LNCaP clone FGC (cell line): ENCODE results near the genes CBFA2T2, CHMP4B and MAP1LC3A.

- RRBS, 2 experiments = no CpG with 5 or more reads among the region's 17 CpGs
Observed at GRCh38 chr20:32980263-32981081, 23.8 kb downstream of the SUN5 start.

DNA sequence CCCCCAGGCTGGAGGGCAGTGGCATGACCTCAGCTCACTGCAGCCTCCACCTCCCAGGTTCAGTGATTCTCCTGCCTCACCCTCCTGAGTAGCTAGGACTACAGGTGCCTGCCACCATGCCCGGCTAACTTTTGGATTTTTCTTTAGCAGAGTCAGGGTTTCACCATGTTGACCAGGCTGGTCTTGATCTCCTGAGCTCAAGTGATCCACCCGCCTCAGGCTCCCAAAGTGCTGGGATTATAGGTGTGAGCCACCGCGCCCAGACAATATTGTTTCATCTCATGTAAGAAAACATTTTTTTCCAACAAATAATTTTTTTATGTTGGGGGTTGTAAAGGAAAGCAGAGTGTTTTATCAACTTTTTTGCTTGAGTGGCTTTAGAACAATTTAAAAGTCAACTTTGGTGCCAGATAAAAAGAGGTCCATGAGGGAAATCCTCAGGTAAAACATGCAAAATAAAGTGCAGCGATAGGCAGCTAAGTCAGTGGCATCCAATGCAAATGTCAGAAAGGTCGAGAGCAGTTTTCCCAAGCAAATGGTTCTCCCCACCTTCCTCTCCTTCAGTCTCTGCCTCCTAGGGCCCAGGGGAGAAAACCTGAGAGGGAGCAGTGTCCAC lies 43.1 kb downstream of the CDK5RAP1 start:
- RRBS, 2 experiments = no CpG with 5 or more reads among the region's 6 CpGs

DNA sequence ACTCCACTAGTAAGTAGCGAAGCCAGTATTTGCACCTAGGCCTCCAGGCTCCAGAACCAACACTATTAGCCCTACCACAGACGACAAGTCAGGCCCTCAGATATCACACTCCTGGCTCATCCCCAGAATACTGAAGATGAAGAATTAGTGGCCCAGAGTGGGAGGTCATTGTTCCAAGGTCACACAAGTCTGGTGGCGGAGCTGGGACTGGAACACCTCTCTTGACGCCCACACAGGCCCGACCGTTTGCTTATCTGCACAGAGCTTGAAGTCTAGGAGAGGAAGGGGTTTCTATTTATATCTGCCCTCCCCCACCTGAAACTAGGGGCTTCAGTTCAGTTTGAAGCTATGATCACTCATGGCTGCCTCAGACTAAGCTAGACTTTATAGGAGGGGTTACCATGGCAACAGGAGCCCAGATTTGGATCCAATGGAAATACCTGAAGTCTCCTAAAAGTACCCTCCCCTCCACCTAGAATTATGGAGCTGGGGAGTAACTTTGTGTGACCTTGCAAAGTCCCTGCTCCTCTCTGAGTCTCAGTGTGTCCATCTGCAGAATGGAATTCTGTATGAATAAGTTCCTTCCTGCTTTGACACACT lies 2.2 kb downstream of the SNTA1 start:
- RRBS, 2 experiments = no CpG with 5 or more reads among the region's 6 CpGs

- RRBS, 2 experiments = under 1 to 2% methylated on average over 26 to 30 of the region's 110 CpGs
Observed at GRCh38 chr20:33490019-33491171, at the start of gene CBFA2T2. CBFA2T2 (plus strand) TSS chr20:33490096.

DNA sequence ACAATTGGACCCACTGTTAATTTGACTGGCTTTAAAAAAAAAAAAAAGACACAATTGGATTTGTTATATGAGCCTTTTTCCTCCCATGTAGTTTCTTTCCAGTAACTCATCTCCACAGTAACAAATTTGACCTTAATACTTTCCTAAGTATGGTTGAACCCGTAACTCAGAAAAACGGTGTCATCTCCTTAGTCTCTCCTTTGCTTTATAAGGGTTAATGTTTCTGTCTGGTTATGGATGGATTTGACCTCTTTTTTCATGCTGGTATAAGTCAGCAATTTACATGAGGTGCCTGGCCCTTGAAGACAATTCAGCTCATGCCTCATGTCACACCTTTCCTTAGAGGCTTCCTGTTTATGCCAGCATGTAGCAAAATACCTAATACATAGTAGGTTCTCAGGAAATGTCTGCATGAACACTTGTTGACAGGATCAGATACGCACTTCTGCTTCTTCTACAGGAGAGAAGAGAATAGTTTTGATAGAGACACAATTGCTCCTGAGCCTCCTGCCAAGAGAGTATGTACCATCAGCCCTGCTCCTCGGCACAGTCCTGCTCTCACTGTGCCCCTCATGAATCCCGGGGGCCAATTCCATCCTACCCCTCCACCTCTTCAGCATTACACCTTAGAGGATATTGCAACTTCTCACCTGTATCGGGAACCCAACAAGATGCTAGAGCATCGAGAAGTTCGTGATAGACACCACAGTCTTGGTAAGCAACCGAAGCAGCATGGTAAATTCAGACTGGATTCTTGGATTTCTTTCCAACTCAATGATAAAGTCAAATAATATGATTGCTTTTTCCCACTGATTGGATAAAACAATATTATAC lies 37.6 kb upstream of the C20orf144 start:
- RRBS, 2 experiments = no CpG with 5 or more reads among the region's 9 CpGs

DNA sequence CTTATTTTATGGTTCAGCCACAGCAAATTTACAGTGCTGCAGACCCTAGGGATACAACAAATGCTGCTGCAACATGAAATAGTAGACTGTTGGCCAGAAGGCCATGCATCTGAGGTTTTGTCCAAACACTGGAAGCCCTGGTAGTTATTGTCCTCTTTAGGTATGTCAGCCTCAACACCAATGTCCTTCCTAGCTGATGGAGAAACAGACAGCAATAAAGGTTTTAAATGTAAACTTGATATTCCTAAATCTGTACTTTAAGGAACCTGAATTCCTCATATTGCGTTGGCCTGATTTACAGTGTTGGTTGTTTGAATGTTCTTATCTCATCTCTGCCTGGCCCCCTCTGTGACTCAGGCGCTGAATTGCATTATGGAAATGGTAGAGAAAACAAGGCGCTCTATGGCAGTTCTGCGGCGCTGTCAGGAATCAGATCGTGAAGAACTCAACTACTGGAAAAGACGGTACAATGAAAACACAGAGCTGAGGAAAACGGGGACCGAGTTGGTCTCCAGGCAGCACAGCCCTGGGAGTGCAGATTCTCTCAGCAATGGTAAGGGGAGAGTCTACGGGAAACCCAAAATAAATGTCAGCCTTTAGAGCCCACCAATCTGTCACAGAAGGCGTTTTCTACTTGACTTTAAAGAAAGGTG lies 32.6 kb upstream of the C20orf144 start:
- RRBS, 2 experiments = no CpG with 5 or more reads among the region's 11 CpGs

DNA sequence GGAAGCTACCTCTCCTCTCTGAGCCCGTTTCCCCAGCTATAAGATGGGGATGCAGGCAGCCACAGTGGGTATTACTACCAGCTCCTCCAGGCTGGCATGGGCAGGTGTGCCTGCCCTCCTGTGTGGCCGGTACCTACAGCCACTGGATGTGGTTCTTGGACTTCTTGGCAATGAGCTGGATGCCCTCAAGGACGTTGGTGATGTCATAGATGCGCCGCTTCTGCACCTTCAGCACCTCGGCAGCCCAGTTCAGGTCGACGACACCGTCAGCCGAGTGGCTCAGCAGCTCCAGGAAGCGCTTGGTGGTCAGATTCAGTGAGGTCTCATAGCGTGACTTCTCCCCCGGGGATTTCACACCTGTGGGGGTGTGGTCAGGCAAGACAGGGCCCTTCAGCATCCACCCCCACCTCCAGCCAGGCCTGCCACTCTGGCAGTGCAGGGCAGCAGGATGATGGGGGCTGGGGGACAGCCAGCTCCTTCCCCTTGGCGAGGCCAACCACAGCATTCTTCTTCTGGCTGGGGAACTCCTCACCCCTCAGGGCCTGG lies 5.5 kb upstream of the NECAB3 start:
- RRBS, 2 experiments = no CpG with 5 or more reads among the region's 14 CpGs

DNA sequence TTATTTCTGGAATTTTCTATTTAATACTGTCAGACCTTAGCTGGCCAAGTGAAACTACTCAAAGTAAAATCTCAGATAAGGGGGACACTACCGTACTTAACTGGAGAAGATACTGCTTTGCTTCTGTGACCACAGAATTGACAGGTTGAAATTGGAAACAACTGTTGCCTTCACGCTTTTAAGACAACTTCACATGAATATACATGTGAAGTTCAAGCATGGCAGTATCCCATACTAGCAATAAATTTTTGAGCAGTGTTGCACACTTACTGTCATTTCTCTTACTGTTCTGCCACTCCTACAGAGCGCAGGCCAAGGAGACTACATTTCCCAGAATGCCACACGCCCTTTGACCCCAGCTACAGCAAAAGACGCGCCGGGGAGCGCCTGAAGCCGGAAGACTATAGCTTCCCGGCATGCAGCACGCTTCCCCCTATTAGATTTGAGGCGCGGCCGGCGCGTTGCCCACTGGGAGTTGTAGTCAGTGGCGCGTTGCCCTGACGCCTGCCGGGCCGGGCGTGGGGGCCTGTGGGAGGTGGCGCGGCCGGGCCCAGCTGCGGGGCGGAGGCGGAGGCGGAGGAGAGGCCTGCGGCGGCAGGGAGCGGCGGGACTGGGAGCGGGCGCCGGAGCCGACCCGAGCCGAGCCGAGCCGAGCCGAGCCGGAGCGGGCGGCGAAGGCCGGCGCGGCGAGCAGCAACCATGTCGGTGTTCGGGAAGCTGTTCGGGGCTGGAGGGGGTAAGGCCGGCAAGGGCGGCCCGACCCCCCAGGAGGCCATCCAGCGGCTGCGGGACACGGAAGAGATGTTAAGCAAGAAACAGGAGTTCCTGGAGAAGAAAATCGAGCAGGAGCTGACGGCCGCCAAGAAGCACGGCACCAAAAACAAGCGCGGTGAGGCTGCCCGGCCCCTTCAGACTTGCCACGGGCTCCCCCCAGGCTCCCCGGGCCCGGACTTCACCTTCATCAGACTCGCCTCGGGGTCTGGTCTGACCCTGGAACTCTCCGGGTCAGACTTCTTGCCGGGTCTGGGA lies at the start of gene CHMP4B:
TSS of gene CHMP4B (plus strand) at position 579 of the 1,029 bp plus-strand sequence.
- RRBS, 2 experiments = 1 to 2% methylated on average over 39 to 40 of the region's 73 CpGs

DNA sequence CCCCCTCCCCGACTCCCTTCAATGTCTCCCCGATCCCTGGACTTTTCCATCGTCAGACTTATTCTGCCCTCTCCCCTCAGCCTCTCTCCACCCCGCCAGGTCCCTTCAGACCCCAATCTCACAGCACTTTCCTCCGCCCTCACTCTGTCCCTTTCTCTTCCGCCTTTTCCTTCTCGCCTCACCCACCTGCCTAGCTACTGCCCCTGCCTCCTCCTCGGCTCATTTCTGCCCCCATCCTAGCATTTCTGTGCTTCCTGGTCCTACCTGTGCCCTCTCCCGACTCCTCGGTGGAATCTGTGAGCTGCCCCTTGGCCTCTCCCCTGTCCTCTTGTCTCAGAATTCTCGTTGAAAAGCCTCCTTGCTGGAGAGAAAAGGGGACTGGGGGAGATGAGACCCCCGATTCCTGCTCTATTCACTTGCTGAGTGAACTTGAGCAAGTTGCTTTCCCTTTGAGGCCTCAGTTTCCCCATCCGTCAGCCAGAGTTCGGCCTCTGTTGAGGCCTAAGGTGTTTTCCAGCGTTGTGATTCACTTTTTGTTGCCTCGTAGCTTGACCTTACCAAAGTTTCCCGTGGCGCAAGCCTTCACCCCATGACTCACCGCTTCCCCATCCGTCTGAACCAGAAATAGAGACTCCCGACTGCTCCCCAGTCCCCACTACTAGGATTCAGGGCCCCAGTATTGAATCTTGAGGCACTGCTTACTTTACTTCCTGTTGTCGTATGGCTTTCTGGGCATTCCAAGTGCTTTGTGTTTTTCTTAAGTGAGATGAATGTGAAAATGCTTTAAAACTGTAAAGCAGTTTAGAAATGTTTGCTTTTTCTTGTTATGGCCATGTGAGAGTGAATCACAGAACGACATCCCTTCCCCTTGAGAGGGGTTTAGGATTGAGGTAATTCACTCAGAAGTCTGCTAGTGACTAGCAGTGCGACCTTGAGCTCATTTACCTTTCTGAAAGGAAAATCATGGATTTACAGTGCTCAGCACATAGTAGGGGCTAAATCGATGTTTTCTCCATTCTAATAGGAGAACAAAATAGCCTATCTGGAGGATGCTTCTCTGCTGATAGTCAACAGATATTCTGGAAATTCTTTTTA lies 998 bp downstream of the CHMP4B start:
- RRBS, 2 experiments = no CpG with 5 or more reads among the region's 25 CpGs

DNA sequence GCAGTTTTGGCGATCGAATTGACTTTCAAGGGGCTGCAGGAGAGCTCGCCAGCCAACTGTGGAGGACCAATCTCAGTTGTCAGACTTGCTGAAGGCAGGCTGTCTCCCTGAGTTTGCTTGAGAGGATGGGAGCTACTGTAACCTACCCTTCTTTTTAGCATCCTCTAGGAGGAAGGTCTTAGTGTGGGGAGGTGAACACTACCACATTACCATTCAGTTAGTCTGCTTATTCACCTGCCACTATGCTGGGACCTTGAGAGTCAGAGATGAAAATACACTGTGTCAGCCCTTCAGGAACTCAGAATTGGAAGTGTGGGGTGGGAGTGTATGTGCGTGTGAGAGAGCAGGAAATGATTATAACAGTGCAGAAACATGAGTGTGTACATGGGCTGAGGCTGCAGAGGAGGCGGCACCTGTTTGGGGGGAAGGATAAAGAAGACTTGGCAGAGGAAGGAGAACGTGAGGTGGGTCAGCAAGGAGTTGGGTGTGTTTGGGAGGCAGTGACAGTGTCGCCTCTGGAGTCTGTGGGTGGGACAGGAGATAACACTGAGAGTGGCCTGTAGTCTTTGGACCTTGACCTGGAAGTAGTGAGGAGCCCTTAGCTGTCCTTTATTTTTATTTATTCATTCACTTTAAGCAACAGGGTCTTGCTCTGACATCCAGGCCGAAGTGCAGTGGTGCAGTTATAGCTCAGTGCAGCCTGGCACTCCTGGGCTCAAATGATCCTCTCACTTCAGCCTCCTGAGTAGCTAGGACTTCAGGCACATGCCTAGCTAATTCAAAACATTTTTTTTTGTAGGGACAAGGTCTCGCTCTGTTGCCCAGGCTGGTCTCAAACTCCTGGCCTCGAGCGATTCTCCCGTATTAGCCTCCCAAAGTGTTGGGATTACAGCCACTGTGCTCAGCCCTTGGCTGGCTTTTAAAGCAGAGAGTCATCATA lies 3.2 kb downstream of the CHMP4B start:
- RRBS, 2 experiments = no CpG with 5 or more reads among the region's 12 CpGs

GRCh38 chr20:33855853-33856341 lies 44.7 kb downstream of the CHMP4B start:
- RRBS, 2 experiments = no CpG with 5 or more reads among the region's 1 CpG

GRCh38 chr20:33858624-33859127 lies 47.5 kb downstream of the CHMP4B start:
- RRBS, 2 experiments = no CpG with 5 or more reads among the region's 4 CpGs

- RRBS, 2 experiments = no CpG with 5 or more reads among the region's 6 CpGs
Observed at GRCh38 chr20:34036975-34037831, 43.5 kb downstream of the RALY start.

- RRBS, 2 experiments = no CpG with 5 or more reads among the region's 17 CpGs
Observed at GRCh38 chr20:34087650-34088712, 24.1 kb downstream of the EIF2S2 start.

GRCh38 chr20:34558088-34558215 lies 566 bp upstream of the MAP1LC3A start:
- RRBS, 2 experiments = no CpG with 5 or more reads among the region's 2 CpGs

- RRBS, 2 experiments = 51 to 53% methylated on average over 52 of the region's 77 CpGs
Observed at GRCh38 chr20:34558606-34559298, at the start of gene MAP1LC3A. MAP1LC3A (plus strand) TSS chr20:34558718.

DNA sequence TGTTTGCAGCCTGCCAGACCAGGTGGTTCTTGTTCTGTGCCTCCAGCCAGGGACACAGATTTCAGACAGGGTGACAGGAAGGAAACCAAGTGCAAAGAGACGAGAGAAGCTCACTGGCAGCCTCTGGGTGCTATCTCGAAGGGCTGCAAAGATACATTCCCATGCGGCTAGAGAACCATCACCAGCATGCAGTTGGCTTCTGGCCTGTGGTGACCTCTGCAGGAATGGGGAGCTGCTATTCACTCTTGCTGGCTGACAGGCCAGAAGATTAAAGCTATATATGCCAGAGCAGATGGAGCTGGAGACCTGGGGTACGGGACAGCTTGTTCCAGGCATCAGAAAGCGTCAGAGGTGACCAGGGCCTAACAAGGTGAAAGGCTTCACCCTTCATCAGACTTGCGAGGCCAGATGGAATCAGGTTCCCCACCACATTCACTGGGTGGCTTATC lies 20.0 kb downstream of the MAP1LC3A start:
- RRBS, 2 experiments = no CpG with 5 or more reads among the region's 6 CpGs

- RRBS, 2 experiments = 2 to 3% methylated on average over 7 of the region's 29 CpGs
Observed at GRCh38 chr20:34703793-34704219, 338 bp upstream of the TP53INP2 start.

GRCh38 chr20:34708546-34709020 lies 4.4 kb downstream of the TP53INP2 start:
- RRBS, 2 experiments = 56 to 74% methylated on average over 1 of the region's 23 CpGs

GRCh38 chr20:34709895-34710622 lies 5.9 kb downstream of the TP53INP2 start:
- RRBS, 2 experiments = 3% methylated on average over 24 of the region's 60 CpGs